SK-N-DZ (cell line): Measurements from ENCODE around the genes TRPV2 and NT5M.

DNA sequence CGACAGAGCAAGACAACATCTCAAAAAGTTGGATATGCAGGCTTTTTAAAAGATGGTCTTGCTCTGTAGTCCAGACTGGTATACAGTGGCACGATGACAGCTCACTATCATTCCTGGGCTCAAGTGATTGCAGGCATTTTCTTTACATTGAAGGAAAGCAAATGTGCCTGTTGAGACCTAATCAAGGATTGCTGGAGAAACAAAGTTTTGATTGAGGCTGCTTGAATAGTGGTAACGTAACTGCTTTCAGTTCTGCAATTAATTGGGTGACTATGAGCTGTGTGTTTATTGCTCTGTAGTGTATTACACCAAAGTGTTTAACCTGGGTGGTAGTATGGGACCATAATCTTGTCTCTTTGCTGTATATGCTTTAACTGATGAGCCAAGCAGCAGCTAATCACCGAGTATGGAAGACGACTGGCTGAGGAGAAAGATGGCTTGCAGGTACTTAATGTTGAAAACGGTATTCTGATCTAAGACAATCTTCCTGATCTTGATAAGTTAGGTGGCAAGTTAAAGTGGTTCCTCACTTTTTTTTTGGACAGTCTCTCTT lies 2.4 kb downstream of the UBB start:
RAMPAGE:
- cytosol, long total RNA, result no peak
- nucleus, long total RNA, result no peak

DNA sequence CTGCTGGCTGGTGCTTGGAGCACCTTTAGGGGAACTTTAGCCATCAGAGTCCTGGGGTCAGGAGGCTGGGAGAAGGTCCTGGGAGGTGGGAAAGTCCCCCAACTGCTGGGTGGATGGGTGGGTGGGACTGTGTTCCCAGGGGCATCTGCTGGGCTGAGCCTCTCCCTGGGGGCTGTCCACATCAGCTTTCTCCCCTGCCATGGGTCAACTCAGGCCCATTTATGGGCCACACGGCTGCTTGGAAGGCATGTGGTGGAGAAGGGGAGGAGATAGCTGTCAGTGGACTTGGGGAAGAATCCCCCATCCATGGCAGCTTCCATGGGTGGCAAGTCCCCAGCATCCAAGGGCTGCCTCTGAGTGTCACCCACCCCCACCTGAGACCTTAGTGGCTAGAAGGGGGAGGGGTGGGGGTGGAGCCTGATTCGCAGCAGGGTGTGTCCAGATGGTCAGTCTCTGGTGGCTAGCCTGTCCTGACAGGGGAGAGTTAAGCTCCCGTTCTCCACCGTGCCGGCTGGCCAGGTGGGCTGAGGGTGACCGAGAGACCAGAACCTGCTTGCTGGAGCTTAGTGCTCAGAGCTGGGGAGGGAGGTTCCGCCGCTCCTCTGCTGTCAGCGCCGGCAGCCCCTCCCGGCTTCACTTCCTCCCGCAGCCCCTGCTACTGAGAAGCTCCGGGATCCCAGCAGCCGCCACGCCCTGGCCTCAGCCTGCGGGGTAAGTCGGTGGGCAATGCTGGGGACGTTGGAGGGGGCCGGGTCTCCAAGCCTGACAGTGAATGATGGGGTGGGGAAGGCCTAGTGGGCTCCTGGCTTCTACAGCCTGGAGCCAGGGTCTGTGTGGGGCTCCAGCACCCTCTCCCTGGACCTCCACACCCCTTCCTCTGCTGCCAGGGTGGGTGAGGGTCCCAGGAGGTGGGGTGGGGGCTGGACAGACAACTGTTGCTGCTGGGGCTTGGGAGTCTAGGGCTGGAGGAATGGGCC lies at the start of gene TRPV2:
TSS of gene TRPV2 (plus strand) at position 449 of the 977 bp plus-strand sequence.
RAMPAGE:
- cytosol, long total RNA, result no peak
- nucleus, long total RNA, result no peak

DNA sequence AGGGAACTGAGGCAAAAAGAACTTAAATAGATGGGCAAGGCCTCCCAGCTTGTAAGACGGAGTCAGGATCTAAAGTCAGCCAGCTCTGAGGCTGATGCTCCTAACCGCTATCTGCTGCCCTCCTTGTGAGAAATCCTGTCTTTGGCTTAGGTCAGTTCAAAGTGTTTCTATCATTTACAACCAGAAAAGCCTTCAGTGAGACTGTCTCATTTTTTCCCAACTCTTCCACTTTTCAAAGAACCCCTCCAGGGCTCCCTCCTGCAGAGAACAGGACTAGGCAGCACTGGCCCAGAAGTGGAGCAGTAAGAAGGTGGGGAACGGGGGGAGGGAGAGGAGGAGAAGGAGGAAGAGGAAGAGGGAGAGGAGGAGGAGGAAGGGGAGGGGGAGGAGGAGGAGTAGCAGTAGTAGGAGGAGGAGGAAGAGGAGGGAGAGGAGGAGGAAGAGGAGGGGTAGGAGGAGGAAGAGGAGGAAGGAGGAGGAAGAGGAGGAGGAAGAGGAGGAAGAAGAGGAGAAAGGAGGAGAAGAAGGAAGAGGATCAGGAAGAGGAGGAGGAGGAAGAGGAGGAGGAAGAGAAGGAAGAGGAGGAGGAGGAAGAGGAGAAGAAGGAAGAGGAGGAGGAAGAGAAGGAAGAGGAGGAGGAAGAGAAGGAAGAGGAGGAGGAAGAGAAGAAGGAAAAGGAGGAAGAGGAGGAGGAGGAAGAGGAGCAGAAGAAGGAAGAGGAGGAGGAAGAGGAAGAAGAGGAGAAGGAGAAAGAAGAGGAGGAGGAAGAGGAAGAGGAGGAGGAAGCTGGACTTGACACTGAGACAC lies 36.1 kb downstream of the LRRC75A start:
RAMPAGE:
- cytosol, long total RNA, result no peak
- nucleus, long total RNA, result no peak

GRCh38 chr17:17044935-17045611 lies 2.8 kb downstream of the MPRIP start:
RAMPAGE:
- cytosol, long total RNA, result no peak
- nucleus, long total RNA, result no peak

DNA sequence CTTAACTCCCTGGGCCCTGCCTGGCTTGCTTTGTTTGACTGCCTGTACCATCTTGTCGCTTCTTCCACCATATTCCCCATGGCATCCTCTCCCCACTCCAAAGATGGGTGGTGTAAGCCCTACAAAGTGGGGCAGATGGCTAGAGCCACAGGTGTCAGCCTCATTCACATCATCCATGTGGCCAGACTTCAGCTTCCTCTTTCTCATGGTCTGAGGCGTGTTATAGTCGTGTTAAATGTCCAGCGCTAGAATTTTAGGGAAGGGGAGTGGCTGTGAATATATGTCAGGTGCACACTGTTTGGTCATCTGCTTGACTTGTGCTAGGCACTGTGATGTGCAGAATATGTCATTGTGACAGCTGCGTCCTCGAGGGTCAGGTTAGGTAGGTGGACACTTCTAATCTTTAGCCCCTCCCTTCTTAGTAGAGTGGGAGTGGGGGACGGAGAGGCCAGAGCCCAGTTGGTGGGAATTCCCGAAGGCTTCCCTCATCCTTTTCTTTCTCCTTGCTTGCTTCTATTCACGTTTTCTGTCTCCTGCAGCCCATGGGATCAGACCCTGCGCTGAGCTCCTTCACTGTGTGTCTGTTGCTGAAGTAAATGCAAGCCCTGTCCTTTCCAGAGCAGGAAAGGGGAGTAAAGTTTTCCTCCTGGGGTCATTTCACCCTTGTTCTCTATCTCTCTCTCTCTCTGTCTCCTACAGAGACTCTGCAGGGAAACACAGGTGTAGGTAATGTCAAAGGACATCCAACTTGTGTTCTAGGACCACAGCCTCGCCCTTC lies 50.0 kb downstream of the MPRIP start:
RAMPAGE:
- cytosol, long total RNA, result no peak
- nucleus, long total RNA, result no peak

DNA sequence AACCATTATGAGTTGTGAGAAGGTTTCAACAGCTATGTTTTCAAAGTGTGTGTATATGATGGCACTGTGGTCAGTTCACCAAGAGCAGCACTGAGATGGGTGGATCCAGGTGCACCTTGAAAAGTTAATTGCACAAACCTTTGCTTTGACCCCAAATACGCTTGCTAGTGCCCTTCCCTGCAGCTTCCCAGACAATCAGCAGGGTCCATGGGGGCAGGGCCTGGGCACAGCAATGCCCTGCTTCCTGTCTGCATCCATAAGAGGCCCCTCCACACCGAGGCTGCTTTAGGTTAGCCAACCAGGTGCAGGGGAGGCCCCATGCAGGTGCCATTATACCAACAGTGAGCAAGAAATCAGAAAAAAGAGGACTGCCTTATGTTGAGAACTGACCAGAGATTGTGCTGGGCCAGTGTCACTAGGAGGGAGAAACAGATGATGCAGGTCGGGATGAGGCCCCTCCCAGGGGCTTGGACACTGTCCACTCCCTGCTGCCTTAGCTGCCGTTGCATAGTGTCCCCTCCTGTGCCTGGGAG lies 36.9 kb downstream of the PLD6 start:
RAMPAGE:
- cytosol, long total RNA, result no peak
- nucleus, long total RNA, result no peak

GRCh38 chr17:17177126-17177479 lies 29.0 kb downstream of the PLD6 start:
RAMPAGE:
- cytosol, long total RNA, result no peak
- nucleus, long total RNA, result no peak

DNA sequence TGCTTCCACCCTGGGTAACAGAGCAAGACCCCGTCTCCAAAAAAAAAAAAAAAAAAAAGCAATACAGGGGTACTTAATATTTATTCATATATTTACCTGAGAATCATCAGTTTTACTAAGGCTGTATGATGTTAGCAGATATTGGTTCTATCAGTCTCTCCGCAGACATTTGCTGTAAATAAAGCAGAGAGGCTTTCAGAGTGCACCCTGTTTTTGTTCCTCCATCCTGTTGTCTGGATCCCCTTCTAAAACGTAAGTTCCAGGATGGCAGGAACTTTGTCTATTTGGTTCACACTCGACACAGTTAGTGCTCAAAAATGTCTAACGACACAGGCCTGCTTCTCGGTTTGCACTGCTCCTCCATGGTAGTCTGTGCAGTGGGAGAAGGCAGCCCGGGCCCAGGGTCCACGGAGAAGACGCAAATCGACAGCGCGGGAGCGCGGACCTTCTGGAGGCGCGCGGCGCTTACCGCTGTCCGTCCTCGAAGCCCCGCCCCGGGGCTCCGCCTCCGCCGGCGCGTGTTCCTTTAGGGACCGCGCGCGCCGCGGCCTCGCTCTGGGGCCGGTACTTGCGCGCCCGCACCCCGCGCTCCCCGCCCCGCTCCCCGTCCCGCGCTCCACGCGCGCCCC lies at the start of gene NT5M:
TSS of gene NT5M (plus strand) at position 553 of the 629 bp plus-strand sequence.
RAMPAGE:
- cytosol, long total RNA, result no peak
- nucleus, long total RNA, result no peak

DNA sequence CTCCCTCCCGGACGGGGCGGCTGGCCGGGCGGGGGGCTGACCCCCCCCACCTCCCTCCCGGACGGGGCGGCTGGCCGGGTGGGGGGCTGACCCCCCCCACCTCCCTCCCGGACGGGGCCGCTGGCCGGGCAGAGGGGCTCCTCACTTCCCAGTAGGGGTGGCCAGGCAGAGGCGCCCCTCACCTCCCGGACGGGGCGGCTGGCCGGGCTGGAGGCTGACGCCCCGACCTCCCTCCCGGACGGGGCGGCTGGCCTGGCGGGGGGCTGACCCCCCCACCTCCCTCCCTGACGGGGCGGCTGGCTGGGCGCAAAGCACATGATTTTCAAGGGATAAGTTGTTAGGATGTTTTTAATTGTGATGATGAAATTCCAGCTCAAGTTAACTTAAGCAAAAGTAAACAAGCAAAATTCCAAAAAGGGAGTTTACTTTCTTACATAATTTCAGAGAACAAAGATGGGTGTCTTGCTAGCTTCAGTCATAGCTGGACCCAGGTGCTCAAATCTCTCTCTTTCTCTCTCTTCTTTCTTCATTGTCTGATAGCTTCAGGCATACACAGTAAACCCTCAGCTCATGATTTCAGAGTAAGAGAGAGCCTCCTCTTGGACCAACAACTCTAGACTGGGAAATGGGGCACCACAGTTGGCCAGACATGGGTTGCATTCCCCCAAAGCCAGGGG lies 33.7 kb upstream of the MED9 start:
RAMPAGE:
- cytosol, long total RNA, result no peak
- nucleus, long total RNA, result no peak

DNA sequence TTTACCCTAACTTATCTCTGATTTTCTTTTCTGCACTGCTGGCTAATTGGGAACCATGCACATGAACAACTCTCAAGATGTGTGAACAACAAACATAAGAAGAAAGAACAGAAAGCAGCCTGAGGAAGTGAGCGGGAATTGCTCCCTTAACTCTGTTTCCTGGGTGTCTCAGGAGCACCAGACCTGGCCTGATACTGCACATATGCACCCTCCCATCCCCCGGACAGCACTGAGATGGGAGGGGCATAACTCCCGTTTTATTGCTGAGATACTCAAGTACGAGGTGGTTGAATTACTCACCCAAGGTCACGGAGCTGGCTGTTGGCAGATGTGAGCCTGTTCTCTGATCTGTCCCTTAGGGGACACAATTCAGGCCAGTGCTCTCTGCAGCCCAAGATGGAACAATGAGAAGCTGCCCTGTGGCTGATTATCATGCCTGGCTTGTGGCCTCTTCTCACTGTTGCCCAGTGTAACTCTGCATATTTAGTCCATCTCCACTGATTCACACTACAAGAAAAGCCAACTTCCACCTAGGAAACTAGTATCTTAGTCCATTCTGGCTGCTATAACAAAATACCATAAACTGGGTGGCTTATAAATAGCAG lies 9.1 kb upstream of the MED9 start:
RAMPAGE:
- cytosol, long total RNA, result no peak
- nucleus, long total RNA, result no peak

DNA sequence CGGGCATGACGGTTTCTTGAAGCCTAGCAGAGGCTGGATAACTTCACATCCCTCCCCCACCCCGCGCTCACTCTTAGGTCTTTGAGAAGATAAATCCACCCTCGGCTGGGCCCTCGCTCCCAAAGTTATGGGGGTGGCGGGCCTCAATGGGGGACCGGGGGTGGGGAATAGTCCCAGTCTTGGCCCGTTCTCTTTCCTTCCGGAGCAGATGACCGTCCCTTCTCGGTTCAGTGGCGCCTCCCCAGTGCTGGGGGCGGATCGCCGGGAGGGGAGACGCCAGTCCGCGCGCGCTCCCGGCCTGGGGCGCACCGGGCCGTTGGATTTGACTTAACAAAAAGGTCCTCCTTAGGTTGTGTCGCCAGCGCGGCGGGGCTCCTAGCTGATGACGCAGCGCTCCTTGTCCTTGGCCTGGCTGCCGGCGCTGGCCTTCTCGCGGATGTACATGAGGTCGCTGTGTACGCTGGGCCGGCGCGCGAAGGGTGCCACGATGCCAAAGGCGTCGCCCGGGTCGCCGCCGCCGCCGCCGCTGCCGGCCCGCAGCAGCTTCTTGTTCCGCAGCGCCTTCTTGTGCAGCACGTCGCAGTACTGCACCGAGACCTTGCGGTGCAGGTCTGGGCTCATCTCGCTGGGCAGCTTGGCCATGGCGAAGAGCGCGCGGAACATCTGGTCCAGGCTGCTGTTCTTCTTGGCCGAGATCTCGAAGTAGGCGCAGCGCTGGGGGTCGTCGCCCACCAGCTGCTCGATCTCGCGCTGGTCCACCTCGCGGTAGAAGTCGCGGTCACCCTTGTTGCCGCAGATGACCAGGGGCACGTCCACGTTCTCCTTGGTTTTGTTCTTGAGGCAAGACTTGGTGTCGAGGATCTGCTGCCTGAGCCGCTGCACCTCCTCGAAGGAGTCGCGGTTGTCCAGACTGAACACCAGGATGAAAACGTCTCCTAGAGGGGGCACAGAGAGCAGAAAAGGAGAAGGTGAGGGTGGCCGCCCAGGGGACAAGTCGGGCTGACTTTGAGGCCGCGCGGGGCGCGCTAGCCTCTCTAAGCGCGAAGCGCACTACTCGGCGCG lies 1.1 kb downstream of the RASD1 start:
RAMPAGE:
- cytosol, long total RNA, result no peak
- nucleus, long total RNA, result no peak

GRCh38 chr17:17527292-17528129 lies 31.3 kb upstream of the RASD1 start:
RAMPAGE:
- cytosol, long total RNA, result no peak
- nucleus, long total RNA, result no peak

GRCh38 chr17:17537798-17538208 lies 41.6 kb upstream of the RASD1 start:
RAMPAGE:
- cytosol, long total RNA, result no peak
- nucleus, long total RNA, result no peak

DNA sequence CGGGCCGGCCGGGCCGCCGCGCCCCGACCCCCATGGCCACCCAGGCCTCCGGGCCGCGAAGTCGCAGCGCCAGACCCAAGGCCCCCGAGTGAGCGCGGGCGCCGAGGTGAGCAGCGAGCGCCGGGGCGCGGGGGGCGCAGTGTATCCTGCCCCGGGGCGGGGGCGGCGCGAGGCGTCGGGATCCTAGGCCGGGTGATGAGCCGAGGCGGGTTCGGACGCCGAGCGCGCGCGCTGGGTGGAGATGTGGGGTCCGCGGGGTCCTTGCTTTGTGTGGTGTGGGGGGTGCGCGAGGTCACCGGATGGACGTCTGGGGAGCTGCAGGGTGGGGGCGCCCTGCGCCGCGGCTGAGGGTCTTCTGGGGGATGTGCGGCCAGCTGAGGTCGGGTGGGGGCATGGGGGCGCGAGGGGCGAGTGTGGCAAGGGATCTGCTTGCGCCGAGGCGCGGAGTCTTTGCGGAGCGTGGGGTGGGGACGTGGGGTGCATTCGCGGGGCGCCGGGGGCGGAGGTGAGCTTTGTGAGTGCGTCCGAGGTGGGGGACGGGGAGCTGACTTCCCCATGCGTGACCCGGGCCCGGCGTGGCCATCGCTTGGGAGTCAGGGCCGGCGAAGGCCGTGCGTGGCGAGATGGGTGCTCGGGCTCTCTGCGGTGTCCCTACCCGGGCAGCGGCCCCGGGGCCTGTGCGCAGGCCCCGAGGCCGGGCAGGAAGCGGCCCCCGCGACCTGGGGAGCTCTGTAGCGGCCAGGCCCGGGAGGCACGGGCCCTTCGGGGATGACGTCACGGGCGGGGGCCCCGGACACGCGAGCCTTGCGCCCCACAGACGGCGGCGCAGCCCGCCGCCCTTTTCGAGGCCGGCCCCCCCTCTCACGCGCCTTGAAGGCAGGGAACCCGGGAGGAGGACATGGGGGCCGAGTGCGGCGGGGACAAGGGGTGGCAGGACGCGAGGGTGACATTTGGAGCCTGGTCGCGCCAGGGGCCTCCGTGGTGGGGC lies 724 bp downstream of the RAI1 start:
RAMPAGE:
- cytosol, long total RNA, result no peak
- nucleus, long total RNA, result no peak

DNA sequence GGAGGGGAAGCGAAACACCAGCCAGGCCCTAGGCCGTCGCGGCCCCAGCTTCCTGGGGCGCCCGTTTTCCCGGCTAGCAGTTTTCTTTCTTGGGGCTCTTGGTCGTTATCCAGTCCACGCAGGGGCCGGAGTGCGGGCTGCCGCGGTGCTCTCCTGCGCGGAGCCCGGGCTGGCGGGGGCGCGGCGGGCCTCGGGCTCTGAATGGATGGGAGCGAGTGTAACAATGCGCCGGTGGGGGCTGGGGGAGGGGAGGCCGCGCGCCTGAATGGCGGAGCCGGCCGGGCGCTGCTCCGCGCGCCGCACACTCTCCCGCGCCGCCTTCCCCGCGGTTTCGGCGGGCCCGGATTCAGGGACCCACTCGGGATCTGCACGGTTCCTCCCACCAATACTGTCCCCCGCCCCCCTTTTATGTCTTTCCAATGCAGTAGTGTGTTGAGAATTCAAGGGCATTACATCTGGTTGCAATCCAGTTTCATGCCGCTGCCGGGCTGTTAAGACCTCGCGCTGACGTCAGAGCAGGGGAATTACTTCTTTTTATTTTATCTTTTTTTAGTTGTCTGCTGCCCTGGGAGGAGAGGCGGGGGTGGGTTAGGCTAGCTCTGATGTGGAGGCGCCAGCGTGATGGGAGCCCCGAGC lies 1.5 kb downstream of the RAI1 start:
RAMPAGE:
- cytosol, long total RNA, result no peak
- nucleus, long total RNA, result no peak

RAMPAGE:
- cytosol, long total RNA, result no peak
- nucleus, long total RNA, result no peak
Observed at GRCh38 chr17:17694236-17695116, 13.2 kb downstream of the RAI1 start.

DNA sequence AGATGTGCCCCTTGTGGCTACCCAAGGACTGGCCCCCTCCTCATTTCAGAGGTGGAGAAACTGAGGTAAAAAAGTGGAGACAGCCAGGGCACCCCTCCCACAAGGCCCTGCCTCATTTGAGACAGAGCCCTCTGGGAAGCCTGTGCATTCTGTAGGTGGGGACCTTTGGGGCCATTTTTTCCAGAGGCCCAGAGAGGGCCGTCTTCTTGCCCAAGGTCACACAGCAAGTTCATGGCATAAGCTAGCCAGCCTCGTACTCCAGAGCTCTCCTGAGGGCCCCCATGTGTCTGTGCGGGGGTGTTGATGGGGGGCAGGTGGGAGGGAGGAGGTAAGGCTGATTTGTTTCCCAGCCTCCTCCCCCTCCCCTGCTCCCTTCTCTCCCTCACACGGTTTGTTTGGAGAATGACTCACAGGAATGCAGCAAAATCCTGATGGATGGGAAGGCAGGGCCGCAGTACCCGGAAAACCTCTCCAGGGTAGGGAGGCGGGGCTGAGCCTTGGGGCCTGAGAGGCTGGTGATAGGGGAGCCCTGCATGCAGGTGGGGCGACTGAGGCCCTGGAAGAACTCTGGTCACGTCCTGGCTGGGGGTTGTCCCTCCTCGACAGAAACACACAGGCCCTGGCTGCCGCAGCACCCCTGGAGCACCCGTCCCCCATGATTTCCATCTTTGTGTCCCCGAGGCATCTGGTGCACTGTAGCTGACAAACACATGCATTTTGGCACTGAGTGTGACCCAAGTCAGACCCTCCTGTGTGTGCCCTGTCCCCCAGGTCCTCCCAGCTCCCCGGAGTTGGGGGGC lies 29.6 kb downstream of the RAI1 start:
RAMPAGE:
- cytosol, long total RNA, result no peak
- nucleus, long total RNA, result no peak

GRCh38 chr17:17714321-17714817 lies 33.1 kb downstream of the RAI1 start:
RAMPAGE:
- cytosol, long total RNA, result no peak
- nucleus, long total RNA, result no peak

GRCh38 chr17:17723362-17724394 lies 42.4 kb downstream of the RAI1 start:
RAMPAGE:
- cytosol, long total RNA, result start-site peak on the plus strand at chr17:17723537-17724096, 16 and 15 reads in 2 replicates
- nucleus, long total RNA, result no peak

RAMPAGE:
- cytosol, long total RNA, result no peak
- nucleus, long total RNA, result no peak
Observed at GRCh38 chr17:17740726-17741313, 59.6 kb downstream of the RAI1 start.